ENCODE measurements around a stretch of chrX.

DNA sequence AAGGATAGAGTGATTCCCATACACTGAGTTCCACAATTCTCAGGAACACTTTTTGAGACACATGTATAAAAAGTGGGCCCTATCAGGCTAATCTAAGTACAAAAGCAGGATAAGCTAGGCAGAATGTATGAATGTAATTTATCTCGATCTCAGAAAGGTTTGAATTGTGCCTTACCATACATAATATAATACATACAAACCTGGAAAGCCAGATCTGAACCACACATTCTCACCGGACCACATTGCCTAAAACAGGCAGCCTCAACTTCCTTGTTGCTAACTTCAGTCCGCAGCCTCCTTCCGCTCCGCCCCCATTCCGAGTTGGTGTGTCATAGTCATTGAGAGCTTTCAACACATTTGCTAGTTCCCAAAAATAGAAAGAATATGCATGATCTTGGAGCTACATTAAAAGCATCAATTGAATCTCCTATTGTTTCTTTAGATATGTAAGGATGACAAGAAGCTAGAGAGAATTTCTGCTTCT, 127.3 kb downstream of the ARHGEF9 start:
- PRO-cap = no peak

DNA sequence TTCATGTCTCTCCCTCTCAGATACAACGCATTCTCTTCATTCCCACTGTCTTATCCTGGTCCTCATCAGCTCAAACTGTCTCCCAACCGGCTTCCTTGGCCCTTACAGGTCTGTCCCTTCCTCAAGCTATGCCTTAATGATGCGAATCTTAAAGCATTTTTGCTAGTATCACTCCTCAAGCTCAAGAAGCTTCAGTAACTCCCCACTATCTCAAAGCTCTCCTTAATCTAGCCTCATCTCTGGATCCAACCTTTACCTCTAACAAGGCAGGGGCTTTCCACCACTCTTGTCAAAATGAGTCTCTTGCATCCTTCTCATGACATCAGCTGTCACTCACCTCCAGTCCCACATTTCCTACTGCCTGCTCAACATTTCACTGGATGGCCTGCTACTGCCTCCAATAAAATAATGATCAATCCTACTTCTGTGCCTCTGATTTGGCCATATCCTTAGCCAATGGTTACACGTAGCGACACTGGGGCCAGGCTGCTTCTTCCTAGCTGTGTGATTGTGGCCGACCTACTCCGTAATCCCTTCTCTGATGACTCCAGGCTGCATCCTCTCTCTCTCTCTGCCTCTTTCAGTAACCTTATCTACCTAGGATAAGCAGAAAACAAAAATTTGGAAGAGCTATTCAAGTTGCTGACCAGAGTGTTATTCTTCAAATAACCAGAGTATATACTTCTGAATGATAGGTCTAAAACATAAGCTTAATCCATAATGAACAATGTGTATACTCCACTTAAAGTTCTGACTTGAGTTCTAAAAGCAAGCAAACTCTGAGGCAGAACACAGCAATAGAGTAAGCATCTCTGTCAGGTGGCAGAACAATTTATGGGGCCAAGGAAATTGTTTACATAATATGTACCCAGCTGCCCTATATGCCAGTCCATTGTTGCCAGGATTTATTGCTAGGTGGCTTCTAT, 52.3 kb downstream of the ARHGEF9 start:
- PRO-cap = no peak

DNA sequence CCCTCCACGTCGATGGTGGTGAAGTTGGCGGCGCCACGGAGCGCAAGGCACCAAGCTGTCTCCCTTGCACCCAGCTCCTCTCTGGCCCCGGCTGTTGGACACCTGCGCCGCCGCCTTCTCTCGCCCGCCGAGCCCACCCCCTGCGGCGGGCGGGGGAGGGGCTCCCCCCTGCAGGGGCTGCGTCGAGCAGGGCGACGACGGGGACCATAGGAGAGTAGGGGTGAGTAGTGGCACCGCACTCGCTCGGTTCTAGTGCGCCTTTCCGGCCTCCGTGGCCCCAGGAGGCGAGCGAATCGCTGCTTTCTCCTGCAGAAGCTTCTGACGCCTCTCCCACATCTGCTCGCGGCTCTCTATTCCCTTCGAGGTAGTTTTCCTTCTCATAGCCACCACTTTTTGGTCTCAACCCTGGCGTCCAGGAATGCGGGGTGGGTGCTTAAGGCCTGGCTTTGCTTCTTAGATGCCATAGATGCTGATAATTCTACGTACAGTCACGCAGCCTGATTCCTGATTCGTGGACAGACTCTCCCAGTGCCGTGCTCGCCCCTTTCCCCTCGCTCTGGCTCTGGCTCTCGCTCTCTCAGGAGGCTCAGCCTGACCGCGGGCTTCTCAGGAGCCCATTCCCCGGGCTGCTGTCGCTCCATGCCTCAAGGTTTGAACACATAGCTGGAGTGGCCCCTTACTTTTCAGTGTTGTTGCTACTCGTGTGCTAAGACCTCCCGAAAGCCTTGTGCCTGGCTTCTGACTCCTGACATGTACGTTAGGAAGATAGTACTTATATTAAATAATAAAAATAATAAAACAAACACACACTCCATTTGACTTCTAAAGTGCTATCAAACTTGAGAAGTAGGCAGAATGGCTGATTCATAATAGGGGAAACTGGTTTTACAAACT, 671 bp downstream of the ZC3H12B start:
- PRO-cap = no peak

DNA sequence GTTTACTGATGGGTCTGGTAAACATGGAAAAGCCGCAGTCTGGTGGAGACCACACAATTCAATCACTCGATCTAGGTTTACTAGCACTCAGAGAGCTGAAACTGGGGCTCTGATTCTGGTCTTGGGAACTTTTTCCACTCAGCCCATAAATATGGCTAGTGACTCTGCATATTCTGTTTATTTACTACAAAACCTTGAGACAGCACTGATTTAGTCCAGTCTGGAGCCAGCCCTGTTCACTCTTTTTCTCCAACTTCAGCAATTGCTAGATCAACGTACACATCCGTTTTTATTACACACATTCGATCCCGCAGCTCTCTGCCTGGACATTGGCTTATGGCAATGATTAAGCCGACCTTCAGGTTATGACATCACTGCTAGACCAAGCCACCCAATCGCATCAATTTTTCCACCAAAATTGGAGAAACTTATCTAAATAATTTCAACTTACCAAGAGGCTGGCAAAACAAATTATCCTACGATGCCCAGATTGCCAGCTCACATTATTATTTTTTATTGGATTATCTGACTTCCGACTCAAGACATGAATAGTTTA, 163.2 kb downstream of the ZC3H12B start:
- PRO-cap = no peak

GRCh38 chrX:65225184-65226174, 190.9 kb downstream of the ZC3H12B start:
- PRO-cap = no peak

DNA sequence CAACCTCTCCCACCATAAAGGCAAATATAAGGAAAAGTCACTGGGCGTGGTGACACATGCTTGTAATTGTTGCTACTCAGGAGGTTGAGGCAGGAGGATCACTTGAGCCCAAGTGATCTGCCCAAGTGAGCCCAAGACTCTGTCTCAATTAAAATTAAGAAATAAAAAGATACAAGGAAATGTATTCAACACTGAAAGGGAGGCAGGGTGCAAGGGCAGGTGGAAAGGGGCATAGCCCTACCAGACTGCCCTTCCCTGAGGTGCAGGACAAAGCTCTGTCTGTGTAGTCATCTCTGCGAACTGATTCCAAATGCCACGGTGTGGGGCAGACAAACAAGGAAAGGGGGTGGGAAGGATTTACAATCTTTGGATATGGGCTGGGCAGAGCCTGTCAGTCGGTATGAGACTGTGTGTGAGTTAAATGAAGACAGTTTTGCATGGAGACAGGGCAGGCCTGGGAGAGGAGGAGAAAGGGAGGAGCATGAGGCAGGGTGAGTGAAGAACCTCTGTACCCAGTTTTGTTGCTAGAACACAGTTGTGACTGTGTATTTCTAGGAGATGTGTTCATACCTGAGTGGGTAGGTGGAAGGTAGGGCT, 59.6 kb upstream of the MSN start:
- PRO-cap = no peak

- PRO-cap = no peak
Measured at GRCh38 chrX:65644748-65645265, 22.6 kb upstream of the MSN start.

GRCh38 chrX:65669770-65670254, 2.4 kb downstream of the MSN start:
- PRO-cap = no peak

- PRO-cap = no peak
Measured at GRCh38 chrX:65738659-65739353, 71.4 kb downstream of the MSN start.

GRCh38 chrX:66021943-66022506, 17.9 kb downstream of the VSIG4 start:
- PRO-cap = no peak

DNA sequence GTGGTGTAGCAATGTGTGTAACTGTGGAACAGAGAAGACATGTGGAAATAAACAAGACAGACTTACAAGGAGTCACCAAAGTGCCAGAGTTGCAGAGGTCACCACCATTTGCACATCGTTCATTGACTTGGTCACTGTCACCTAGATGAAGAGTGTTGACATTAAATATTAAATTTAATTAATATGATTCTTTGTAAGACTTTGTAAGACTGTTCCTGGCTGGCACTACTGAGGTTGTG, 12.2 kb upstream of the VSIG4 start:
- PRO-cap = no peak

DNA sequence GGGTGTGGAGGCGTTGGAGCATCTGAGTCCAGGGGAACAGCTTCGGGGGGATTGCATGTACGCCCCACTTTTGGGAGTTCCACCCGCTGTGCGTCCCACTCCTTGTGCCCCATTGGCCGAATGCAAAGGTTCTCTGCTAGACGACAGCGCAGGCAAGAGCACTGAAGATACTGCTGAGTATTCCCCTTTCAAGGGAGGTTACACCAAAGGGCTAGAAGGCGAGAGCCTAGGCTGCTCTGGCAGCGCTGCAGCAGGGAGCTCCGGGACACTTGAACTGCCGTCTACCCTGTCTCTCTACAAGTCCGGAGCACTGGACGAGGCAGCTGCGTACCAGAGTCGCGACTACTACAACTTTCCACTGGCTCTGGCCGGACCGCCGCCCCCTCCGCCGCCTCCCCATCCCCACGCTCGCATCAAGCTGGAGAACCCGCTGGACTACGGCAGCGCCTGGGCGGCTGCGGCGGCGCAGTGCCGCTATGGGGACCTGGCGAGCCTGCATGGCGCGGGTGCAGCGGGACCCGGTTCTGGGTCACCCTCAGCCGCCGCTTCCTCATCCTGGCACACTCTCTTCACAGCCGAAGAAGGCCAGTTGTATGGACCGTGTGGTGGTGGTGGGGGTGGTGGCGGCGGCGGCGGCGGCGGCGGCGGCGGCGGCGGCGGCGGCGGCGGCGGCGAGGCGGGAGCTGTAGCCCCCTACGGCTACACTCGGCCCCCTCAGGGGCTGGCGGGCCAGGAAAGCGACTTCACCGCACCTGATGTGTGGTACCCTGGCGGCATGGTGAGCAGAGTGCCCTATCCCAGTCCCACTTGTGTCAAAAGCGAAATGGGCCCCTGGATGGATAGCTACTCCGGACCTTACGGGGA, 2.3 kb downstream of the AR start:
- PRO-cap = bidirectional peak, plus-strand start at position 468 of the sequence, minus-strand start at position 304 of the sequence

- PRO-cap = no peak
Measured at GRCh38 chrX:67546757-67547353, 3.0 kb downstream of the AR start.

DNA sequence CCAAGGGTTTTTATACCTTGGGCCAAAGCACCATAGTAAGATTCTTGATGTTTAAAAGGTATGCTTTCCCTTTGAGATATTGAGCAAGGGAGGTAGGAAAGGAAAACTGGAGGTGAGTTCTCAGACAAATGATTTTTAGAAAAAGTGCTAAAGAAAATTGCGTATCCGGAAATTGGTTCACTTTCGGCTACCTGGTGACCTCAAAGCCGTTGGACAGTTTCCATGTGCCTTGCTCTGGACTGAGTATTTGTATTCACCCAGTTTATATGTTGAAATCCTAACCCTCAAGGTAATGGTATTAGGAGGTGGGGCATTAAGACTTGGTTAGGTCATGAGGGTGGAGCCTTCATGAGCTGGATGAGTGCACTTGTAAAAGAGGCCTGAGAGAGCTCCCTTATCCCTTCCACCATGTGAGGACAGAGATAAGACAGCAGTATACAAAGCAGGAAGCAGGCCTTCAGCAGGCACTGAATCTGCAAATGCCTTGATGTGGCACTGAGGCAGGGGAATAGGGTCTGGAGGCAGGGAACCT, 5.2 kb upstream of the OPHN1 start:
- PRO-cap = no peak

- PRO-cap = no peak
Measured at GRCh38 chrX:68488872-68489125, 10.1 kb upstream of the YIPF6 start.

- PRO-cap = no peak
Measured at GRCh38 chrX:68533934-68534745, 35.3 kb downstream of the YIPF6 start.

DNA sequence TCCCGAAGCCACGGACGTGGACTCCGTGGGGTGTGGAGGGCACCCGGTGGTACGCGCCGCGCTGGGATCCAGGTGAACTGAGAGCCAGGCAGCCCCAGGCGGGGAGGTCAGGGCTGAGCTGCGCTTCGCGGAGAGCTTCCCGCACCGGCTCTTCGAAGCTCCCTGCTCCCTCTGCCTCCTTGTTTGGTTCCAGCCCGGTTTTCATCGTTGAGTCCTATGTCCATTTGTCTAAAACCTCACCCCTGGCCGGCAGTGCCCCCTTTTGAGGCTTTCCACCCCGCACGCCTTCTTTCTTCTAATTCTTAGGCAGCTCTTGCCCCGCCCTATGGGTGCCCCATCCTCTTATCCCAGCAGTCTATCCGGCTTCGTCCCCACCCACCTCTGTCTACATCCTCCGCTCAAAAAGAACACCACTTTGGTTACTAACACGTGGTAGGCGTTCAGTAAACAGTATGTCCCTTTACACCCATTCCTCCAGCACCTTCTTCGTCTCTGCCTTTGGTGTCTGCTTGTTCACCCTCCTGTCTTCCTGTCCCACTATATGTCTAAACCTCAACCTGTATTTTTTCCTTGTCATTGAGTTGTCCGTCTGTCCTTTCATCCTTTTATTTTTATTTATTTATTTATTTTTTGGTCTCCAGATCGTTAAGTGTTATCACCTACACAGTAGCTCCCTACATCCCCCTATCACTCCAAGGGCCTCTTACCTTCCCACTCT, 39.2 kb downstream of the STARD8 start:
- PRO-cap = unidirectional peak, minus-strand start at position 297 of the sequence

- PRO-cap = no peak
Measured at GRCh38 chrX:68703367-68703618, 55.8 kb downstream of the STARD8 start.

DNA sequence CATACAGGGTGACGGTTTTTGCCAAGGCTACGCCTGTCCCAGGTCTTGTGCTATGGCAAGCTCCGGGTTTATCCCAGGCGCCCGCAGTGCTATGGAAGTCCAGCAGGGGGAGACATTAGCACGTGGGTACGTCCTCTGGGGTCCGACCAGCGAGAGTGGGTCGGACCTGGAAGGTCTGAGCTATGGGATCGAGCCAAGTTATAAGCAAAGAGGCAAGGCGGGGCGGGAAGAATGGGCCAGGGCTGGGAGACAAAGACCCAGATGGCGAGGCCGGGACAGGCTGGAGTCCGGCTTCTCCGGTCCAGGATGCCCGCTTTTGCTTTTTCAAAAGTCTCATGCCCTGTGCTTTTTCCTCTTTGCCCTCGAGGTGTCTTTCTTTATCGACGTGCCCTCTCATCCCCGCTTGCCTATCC, 954 bp upstream of the EFNB1 start:
- PRO-cap = no peak

GRCh38 chrX:68833706-68834378, 5.0 kb downstream of the EFNB1 start:
- PRO-cap = no peak

Data from tibial artery (tissue), 1 donor.